Neural cell (in vitro differentiated cells): ENCODE measurements around a stretch of chr9.

DNA sequence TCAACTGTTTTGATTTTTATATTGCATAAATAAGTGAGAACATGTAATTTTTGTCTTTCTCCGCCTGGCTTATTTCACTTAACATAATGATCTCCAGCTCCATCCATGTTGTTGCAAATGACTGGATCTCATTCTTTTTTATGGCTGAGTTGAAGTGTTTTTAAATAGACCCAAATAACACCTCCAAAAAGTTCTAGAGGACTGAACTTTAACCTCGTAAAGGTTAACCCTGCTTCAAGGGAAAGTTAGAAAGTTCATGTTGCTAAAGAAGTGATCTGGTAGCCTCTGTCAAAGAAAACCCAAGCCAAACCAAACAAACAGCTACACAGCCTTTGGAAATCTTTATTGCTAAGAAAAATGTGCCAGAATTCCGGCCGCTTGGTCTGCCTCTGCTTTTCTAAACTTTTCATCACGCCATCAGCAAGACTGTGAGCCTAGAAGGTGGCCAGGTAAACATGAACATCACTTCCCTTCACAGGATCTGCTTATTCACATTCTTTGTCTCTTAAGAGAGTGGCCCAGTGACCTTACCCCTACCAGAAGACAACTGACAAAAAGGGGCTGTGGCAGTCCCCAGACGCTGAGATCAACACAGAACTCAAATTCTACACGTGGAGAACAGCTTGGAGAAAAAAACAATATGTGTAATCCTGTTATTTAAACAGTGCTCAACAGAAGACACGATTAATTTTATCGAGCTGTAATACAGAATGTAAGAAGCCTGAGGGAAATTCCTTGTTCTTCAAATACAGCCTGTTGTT is 17.9 kb downstream of the FUBP3 start:
- RAMPAGE, long total RNA: no peak

- RAMPAGE, long total RNA: no peak
Observed at GRCh38 chr9:130626243-130626775, 38.1 kb upstream of the PRDM12 start.

- RAMPAGE, long total RNA: no peak
Observed at GRCh38 chr9:130701179-130701965, 7.8 kb downstream of the EXOSC2 start.

- RAMPAGE, long total RNA: no peak
Observed at GRCh38 chr9:130766864-130767462, 68.1 kb upstream of the ABL1 start.

DNA sequence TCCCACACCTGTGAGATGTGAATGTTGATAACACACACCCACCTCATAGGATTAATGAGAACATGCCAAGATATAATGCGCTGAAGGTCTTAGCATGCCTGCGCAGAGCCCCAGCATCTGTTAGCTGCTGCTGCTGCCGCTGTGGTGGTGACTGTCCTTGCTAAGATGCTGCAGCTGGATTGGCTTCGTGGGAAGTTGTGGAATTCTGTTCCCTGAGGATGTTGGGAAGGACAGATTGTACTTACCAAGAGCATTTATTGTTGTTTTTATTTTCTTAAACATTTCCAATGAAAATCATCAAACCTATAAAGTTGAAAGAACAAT is 52.5 kb upstream of the ABL1 start:
- RAMPAGE, long total RNA: no peak

DNA sequence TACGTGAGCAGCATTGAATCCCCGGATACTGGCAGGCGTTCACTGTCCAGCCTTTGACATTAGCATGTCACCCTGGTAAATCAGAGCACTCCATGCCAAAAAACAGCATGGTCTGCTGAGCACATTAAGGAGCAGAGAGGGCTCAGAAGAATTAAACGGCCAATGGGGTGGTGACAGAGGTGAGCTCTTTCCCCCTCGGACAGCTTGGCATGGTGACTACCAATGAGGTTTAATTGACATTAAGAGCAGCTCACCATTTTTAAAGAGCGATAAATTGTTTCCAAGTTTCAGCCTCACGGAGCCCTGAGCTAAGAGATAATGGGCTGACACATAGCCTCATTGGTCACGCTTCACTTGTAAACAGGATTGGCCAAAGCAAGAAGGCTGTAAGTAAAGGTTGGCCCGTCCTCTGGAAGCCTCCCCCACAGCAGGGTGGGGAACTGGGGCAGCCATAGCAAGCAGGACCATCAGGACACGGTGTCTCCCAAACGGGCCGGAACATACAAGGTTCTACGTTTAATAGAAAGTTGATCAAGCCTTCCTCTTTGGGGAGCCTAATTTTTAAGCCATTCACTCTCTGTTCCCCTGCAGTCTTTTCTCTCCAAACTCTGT is 26.0 kb downstream of the QRFP start:
- RAMPAGE, long total RNA: no peak

DNA sequence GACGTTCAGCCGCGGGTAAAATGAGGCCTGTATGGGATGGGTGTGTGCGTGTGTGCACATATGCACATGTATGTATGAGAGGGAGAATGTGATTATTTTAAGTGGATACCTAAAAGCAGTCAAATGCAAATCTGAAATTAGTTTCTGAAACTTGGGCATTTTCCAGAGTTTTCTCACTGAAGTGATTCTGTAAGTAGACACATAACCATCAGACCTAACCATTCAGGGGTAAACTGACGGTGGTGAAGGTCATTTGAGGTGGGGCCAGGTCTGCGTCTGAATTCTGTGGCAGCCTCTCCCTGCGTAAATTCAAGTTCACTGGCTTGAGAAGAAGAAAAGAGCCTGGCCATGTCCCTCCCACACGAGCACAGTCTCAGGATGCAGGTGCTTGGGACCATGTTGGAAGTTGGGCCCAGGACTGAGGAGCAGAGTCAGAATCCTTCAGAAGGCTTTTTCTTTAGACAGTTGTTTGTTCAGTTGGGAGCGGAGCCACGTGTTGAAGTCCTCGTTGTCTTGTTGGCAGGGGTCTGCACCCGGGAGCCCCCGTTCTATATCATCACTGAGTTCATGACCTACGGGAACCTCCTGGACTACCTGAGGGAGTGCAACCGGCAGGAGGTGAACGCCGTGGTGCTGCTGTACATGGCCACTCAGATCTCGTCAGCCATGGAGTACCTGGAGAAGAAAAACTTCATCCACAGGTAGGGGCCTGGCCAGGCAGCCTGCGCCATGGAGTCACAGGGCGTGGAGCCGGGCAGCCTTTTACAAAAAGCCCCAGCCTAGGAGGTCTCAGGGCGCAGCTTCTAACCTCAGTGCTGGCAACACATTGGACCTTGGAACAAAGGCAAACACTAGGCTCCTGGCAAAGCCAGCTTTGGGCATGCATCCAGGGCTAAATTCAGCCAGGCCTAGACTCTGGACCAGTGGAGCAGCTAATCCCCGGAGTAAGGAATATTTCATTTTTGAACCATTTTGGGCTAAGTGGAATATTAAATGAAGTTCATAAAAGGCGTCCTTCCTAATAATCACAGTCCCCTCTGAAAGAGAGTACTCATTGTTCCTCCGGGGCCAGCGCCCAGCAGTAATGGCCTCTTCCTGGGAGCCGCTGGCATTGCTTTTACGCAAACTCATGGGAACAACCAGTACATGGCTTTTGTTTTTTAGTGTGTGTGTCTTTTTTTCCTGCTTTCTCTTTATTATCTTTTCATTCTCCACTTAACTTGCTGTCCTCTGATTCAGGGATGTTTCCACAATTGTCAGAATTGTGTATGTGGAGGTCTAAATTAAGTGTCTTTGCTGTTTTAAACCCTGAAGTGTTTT is 23.8 kb downstream of the QRFP start:
- RAMPAGE, long total RNA: no peak

- RAMPAGE, long total RNA: no peak
Observed at GRCh38 chr9:131011320-131011872, 2.4 kb downstream of the LAMC3 start.

GRCh38 chr9:131132301-131133290 is 7.2 kb downstream of the NUP214 start:
- RAMPAGE, long total RNA: no peak

- RAMPAGE, long total RNA: no peak
Observed at GRCh38 chr9:131225208-131226493, 50.7 kb downstream of the FAM78A start.

GRCh38 chr9:131262635-131263068 is 13.7 kb downstream of the FAM78A start:
- RAMPAGE, long total RNA: no peak

DNA sequence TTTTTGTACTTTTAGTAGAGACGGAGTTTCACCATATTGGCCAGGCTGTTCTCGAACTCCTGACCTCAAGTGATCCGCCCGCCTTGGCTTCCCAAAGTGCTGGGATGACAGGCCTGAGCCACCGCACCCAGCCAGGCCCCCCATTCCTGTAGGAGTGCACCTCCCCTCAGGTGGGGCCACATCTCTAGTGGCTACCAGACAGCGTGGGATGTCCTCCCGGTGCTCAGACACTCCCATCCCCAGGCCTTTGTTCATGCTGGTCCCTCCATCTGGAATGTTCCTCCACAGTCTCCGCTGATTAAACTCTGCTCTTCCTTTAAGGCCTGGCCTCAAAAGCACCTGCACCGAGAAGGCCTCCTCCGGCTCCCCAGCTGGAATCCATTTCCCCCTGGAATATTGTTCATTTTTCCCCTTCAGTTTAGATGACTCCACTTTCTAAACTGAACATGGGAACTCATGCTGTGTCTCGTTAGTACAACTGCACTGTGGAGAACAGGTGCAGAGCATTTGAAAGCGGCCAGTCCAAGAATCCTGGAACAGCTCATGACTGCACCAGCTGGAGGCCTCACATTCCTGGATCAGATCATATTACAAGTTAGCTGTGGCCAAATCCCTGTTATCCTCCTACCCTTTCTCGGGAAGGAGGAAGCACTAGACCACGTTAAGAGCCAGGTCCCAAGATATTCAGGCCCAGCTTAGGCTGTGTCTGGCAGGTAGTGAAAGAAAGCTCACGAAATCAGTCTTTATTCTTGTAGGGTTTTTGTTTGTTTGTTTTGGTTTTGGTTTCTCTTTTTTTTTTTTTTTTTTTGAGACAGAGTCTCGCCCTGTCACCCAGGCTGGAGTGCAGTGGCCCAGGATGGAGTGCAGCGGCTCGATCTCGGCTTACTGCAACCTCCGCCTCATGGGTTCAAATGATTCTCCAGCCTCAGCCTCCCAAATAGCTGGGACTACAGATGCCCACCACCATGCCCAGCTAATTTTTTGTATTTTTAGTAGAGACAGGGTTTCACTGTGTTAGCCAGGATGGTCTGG is 10.8 kb upstream of the PRRC2B start:
- RAMPAGE, long total RNA: no peak

DNA sequence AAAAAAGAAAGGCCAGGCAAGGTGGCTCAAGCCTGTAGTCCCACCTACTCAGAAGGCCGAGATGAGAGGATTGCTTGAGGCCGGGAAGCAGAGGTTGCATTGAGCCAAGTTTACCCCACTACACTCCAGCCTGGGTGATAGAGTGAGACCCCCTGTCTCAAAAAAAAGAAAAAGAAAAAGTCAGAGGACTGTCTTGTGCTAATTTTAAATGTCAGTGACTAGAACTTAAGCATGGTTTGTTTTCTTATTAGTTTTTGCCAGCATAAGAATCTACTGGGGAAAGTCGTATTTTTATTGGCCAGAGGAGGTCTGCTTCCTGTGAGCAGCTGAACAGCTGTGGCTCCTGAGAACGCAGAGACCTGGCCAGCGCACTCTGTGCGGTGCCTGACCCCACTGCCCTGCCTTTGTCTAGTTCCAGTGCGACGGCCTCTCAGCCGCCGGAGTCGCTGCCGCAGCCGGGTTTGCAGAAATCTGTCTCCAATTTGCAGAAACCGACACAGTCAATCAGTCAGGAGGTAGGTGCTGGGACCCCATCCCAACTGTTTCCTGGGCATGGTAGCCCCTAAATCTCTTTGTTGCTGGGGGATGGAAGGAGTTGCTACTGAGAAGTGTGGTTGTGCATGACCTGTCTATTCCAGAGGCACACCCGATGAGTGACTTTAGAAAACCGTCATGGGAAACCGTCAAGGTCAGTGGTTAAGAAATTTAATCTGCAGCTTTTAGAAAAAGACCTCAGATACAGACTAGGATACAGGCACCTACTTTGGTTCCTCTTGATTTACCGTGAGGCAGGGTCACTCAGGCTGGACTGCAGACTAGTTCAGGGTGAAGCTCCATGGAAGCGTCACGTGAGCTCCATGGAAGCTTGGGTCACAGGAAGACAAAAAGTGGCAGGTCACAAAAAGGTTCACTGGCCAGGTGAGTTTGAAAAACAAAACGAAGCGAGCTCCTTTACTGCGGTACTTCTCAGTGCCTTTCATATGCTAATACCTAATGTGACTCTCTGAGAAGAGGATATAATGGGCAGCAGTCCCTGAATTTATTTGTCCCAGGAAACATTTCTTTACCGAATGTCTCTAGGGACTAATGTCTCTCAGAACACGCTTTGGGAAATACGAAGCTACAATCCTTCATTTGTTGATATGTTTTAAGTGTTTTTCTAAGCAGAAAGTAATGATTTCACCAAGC is 42.7 kb downstream of the PRRC2B start:
- RAMPAGE, long total RNA: no peak

GRCh38 chr9:131584128-131584719 is 38.9 kb downstream of the PRRT1B start:
- RAMPAGE, long total RNA: no peak

DNA sequence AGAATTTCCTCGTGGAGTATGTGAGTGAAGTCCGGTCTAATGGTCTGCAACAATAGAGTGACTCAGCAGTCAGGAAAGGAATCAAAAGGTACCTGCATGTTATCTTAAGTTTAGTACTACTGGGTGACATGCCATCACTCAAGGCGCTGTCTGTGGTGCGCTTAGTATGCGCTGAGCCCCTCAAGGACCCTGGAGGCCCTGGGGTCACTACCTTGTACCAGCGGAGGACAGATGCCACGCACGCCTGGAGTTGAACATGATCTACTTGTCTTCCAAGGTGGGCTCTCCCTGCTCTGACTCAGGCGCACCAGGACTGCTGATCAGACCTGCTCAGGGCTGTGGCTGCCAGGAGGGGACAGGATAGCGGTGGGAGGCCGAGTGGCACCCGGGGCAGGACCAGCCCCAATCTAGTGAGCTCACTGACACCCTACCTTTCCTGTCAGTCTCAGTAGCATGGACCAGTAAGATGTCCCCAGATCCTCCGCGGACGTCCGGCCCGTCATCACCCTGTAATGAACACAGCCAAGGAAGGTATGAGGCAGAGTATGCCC is 50.6 kb downstream of the PRRT1B start:
- RAMPAGE, long total RNA: no peak

DNA sequence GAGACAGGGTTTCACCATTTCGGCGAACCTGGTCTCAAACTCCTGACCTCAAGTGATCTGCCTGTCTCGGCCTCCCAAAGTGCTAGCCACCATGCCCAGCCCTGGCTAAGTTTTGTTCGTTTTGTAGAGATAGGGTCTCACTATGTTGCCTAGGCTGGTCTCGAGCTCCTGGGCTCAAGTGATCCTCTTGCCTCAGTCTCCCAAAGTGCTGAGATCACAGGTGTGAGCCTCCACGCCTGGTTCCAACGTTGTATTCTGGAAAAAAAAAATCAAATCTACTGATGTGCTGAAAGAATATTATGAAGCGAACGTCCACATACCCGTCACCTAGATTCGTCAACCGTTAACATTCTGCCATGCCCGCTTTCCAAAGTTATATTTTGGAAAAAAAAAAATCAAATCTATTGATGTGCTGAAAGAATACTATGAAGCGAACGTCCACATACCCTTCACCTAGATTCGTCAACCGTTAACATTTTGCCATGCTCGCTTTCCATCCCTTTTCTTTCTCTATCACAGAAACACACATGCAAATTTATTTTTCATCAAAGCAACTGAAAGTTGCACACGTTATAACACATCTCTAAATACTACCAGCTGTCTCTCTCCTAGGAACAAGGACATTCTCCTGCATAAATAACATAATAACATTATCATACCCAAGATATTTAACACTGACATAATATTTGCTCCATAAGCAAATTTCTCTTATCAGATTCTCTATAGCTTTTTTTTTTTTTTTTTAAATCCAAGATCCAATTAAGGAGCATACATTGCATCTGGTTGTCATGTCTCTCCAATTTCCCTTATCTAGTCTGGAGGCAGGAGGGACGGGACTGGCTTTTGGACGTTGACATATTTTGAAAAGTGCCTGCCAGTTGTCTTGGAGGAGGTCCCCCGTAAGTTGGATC is 76.9 kb downstream of the RAPGEF1 start:
- RAMPAGE, long total RNA: no peak

- RAMPAGE, long total RNA: no peak
Observed at GRCh38 chr9:131668533-131669713, 71.0 kb downstream of the RAPGEF1 start.

GRCh38 chr9:131679030-131679350 is 60.9 kb downstream of the RAPGEF1 start:
- RAMPAGE, long total RNA: no peak

- RAMPAGE, long total RNA: no peak
Observed at GRCh38 chr9:131697818-131698302, 42.0 kb downstream of the RAPGEF1 start.

- RAMPAGE, long total RNA: no peak
Observed at GRCh38 chr9:131709383-131710473, 30.1 kb downstream of the RAPGEF1 start.